UCH-1 (cell line): ENCODE measurements around a stretch of chr7.

- RRBS = no CpG with 5 or more reads among the region's 3 CpGs
Measured at GRCh38 chr7:18505844-18506074, 10.2 kb downstream of the HDAC9 start.

- RRBS = no CpG with 5 or more reads among the region's 3 CpGs
Measured at GRCh38 chr7:18508299-18508804, 12.8 kb downstream of the HDAC9 start.

DNA sequence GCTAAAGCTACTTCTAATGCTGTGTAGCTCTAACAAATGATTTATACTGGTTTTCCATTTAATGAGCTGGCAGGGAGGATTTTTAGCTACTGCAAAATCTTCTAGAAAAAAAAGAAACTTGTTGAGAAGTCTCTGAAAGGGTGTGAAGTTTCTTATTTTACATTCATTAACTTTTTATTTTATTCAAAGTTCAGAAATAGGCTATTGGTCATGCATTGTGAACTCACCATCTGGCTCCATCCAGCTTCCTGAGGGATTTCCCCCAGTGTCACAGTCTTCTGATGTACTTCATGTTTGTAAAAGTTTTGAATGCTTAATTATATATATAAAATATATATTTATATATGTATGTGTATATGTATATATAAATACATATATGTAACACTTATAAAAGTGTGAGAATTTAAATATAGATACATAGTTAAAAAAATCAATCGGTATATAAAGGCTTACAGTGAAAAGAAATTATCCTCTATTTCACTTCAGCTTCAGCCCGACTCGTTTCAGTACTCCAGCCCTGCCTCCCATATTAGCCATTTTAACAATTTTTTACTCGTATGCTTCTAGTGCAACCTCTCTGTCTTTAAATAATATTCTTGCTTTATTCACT, 35.0 kb downstream of the HDAC9 start:
- RRBS = no CpG with 5 or more reads among the region's 4 CpGs

- RRBS = no CpG with 5 or more reads among the region's 1 CpG
Measured at GRCh38 chr7:18928486-18928864, 189.0 kb downstream of the TWIST1 start.

GRCh38 chr7:19144879-19145269, 347 bp downstream of the FERD3L start:
- RRBS = 24% methylated on average over 2 of the region's 26 CpGs

DNA sequence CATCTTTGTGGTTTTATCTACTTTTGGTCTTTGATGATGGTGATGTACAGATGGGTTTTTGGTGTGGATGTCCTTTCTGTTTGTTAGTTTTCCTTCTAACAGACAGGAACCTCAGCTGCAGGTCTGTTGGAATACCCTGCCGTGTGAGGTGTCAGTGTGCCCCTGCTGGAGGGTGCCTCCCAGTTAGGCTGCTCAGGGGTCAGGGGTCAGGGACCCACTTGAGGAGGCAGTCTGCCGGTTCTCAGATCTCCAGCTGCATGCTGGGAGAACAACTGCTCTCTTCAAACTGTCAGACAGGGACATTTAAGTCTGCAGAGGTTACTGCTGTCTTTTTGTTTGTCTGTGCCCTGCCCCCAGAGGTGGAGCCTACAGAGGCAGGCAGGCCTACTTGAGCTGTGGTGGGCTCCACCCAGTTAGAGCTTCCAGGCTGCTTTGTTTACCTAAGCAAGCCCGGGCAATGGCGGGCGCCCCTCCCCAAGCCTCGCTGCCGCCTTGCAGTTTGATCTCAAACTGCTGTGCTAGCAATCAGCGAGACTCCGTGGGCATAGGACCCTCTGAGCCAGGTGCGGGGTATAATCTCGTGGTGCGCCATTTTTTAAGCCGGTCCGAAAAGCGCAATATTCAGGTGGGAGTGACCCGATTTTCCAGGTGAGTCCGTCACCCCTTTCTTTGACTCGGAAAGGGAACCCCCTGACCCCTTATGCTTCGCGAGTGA, 49.1 kb upstream of the FERD3L start:
- RRBS = no CpG with 5 or more reads among the region's 20 CpGs

DNA sequence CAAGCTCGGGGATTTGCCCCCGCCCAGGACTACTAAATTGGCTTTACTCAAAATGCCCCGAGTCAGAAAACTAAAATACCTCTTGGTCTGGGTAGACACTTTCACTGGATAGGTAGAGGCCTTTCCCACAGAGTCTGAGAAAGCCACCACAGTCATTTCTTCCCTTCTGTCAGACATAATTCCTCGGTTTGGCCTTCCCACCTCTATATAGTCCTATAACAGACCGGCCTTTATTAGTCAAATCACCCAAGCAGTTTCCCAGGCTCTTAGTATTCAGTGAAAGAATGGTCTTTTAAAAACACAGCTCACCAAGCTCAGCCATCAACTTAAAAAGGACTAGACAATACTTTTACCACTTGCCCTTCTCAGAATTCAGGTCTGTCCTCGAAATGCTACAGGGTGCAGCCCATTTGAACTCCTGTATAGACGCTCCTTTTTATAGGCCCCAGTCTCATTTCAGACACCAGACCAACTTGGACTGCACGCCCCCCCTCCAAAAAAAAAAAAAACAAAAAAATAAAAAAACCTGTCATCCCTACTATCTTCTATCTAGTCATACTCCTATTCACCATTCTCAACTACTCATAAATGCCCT, 92.1 kb downstream of the MACC1 start:
- RRBS = no CpG with 5 or more reads among the region's 8 CpGs

DNA sequence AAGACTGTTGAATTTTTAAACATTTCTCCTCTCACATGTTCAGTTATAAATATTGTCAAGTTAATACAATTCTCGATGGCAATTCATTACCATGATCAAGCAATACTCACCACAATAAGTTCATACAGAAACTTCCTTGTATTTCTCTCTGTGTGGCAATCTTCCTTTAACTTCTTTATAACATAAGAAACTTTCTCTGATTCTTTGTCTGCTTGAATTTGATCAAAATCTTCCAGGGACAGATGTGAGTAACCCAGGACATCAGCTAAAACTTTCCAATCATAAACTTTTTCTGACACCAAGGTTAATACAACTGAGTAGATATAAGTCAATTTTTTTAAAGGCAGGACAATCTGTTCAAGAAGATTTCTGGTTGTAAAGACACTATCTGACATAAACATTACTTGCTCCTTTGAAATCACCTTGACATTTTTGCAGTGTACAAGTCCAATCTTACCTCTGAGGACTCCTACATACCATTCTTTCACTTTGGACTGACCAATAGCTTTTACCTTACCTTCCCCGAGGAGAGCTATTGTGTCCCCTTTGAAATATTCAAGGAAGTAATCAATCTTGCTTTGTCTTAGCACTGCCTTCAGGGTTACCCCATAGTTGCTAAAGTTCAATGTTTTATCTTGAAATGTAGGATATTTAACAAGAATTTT, 59.0 kb downstream of the MACC1 start:
- RRBS = no CpG with 5 or more reads among the region's 2 CpGs

- RRBS = no CpG with 5 or more reads among the region's 2 CpGs
Measured at GRCh38 chr7:20296589-20296788, 34.2 kb upstream of the ITGB8 start.

DNA sequence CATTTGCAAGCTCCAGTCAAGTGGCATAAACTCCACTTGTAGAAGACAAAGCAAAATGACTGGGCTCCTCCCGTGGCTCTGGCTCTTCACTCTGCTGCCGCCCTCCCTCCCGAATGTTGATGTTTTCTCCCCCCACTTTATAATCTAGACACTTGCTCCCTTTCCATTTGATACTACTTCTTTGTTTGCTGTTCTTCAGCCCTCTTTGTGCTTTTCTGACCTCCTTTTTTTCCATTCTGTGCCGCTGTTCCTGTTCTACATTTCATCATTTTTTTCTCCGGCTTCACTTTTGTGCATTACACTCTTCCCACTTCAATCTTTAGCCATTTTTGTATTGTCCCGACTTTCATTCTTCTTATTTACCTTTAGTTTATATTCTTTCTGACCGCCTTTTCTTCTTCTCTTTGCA, 22.7 kb upstream of the ITGB8 start:
- RRBS = no CpG with 5 or more reads among the region's 7 CpGs

DNA sequence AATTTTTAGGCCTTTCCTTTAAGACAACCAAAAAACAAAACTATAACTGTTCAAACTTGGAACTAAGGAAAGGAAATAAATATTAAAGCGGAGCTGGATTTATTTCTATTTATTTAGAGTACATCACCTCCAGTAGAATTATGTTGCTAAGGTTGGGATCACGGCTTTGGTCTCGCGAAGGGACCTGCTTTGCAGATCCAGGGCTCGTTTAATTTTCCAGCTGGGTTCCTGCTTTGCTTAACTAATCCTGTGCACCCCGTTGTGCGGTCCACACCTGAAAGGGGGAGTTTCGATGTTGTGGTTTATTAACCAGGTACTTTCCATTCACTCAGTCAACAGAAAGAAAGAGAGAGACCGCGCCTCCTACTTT, 1.5 kb upstream of the ITGB8 start:
- RRBS = no CpG with 5 or more reads among the region's 10 CpGs

- RRBS = no CpG with 5 or more reads among the region's 2 CpGs
Measured at GRCh38 chr7:20348208-20348832, 17.6 kb downstream of the ITGB8 start.

- RRBS = no CpG with 5 or more reads among the region's 42 CpGs
Measured at GRCh38 chr7:20784333-20784654, 2.4 kb downstream of the SP8 start.

GRCh38 chr7:21426141-21426966, 1.5 kb upstream of the SP4 start:
- RRBS = no CpG with 5 or more reads among the region's 17 CpGs

GRCh38 chr7:21579993-21580674, 37.3 kb downstream of the DNAH11 start:
- RRBS = no CpG with 5 or more reads among the region's 5 CpGs

GRCh38 chr7:22096676-22097225, 151.1 kb upstream of the CDCA7L start:
- RRBS = no CpG with 5 or more reads among the region's 16 CpGs

DNA sequence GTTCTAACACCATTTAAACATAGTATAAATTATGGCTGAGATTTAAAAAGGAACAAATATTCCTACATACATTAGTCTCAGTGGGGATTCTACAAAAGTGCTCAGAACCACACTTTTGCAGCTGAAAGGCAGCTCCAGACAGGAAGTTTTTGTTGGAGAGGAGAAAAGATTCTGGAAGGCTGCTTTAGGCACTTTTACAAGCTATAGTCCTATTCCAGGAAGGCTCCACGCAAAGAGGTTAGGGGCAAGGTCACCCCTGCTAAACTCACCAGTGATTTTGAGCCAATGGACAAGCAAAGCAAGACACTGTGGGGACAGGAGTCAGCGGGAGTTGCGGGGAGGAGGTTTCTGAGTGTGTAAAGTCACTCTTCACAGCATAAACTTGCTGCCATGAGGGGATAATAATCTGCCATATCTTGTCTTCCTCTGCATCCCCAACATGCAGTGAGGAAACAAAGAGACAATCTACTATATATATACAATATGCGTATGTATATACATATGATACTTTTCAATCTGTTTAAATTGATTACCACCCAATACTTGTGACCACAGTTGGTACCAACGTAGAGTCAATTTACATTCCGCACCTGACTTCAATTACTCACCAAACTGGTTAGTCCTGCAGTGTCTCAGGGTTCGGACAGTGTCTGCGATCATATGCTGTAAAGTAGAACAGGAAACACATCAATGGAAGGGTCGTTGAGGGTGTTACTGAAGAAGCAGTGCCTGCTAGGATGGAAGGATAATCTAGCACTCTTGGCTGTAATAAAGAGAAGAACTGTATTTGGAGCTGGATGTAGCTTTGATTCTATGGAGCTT, 179.5 kb upstream of the CDCA7L start:
- RRBS = no CpG with 5 or more reads among the region's 9 CpGs